SK-MEL-5 (cell line): ENCODE measurements around the genes MPG and NME4.

DNA sequence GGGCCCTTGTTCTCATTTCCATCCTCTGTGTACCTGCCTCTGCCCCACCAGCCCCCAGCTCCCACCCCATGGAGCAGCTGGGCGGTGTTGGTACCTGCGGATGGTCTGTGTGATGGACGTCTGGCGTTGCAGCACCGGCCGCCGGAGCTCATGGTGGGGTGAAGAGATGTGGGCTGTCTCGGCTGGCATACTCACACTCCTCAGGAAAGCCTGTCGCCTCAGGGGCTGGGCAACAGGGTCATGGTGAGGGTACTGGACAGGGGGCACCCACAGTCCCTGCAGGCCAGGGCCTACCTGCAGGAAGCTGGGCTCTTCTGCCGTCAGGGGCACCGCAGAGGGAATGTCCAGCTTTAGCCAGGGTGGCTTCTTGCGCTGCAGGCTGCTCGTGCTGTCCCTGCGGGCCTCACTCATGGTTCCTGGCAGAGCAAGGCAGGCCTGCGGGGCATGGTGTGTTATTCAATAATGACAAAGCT lies 7.8 kb downstream of the RHBDF1 start:
RAMPAGE:
- cytosol, long total RNA = no peak
- long total RNA = no peak
- nucleus, long total RNA = no peak

DNA sequence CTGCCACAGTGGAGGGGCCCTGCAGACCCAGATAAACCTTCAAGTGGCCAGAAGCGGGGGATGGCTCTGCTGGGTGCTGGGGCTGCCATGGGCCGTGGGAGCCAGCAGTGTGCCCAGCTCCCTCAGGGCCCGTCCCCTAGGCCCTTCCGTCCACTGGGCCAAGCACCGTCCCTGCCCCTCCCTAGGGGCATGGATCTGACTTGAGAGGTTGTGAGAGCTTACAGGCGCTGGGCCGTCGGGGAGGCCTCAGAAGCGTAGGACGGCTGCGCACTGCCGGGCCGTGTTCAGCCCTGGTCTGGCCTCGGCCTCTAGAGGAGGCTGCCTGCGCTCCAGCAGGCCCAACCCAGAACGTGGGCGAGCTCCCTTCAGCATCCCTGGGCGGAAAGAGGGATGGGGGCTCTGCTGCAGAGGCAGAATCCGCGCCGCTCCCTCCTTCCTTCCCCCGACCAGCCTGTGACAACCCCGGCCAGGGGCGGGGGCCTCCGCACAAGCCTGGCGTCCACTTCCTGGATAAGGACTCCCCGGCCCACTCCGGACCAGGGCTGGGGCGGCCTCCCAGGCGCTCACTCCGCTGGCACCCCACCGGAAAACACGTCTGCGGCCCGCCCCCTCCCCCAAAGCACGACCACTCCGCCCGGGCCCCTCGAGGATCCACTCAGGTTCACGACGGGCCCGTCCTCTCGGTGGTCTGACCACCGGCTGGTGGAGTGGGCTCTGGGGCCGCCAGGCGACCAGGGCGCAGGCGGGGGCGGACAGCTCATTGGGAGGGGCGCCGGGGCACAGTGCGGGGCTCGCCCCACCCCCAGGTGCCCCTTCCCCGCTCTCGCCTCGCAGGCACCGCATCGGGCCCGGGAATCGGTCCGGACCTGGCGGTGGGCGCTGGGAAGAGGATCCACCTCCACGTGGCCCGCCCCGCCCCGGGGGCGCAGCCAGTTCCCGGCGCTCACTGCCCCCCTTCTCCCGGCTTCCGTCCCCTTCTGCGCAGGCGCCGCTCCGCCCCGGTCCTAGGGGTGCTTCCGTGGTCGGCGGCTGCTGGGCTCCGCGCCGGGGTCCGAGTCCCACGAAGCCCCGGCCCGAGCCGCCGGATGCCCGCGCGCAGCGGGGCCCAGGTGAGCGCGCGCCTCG lies at the start of gene MPG:
TSS of gene MPG (plus strand) at position 1,001 of the 1,125 bp plus-strand sequence.
RAMPAGE:
- cytosol, long total RNA = no peak
- long total RNA = no peak
- nucleus, long total RNA = no peak

GRCh38 chr16:89624-90177 lies 11.7 kb downstream of the MPG start:
RAMPAGE:
- cytosol, long total RNA = no peak
- long total RNA = no peak
- nucleus, long total RNA = no peak

GRCh38 chr16:97874-98713 lies 20.1 kb downstream of the MPG start:
RAMPAGE:
- cytosol, long total RNA = no peak
- long total RNA = no peak
- nucleus, long total RNA = no peak

DNA sequence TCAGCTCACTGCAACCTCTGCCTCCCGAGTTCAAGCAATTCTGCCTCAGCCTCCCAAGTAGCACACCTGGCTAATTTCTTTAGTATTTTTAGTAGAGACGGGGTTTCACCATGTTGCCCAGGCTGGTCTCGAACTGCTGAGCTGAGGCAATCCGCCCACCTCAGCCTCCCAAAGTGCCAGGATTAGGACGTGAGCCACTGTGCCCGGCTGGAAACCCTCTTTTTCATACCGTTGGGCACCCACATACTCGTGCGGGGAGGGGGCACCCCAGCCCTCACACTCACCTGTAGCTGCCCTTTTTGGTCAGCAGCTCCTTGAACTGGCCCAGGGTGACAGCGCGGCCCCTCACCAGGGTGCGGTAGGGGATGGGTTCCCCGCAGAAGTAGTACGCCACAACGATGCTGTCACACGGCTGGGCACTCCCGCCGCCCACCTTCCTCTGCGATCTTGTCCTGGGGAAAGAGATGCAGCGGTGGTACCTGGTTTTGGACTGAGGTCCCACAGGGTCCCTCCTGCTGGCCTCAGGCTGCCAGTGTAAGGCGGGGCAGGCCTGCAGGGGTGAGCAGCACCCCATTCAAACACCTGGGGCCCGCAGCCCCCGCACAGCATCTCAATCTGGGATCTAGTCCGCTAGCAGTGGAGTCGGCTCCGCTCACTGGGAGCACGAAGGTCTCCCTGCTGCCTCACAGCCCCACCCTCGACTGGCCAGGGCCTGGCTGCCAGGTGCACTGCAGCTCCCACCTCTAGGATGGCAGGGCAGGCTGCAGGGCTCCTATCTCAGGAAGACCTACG lies 6.4 kb downstream of the PDIA2 start:
RAMPAGE:
- cytosol, long total RNA = no peak
- long total RNA = no peak
- nucleus, long total RNA = no peak

DNA sequence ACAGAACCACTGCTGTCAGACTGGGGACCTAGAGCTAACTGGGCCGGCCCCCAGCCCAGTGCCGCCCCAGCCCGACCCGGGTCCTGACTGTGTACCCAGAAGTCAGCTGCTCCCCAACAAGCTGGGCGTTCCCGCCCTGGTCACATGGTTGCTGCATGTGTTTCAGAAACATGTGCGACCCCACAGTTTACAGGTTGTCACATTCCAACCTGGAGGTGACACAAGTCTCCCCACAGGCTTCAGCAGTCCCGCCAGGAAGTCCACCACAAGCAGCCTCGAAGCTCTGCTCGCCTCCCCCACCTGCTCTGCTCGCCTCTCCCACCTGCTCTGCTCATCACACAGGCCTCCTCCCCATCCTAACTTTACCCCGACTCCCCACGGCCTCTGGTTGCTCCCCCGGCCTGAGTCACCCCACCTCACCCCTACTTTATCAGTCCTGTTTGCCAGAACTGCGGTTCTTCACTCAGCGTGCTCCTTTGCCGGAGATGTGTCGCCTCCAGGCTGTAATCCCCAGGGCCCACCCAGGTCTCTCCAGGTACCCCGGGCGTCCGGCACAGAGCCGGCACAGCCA lies 933 bp downstream of the MRPL28 start:
RAMPAGE:
- cytosol, long total RNA = no peak
- long total RNA = no peak
- nucleus, long total RNA = no peak

RAMPAGE:
- cytosol, long total RNA = no peak
- long total RNA = no peak
- nucleus, long total RNA = no peak
These were observed 5.0 kb upstream of the PGAP6 start for GRCh38 chr16:386543-387377.

RAMPAGE:
- cytosol, long total RNA = no peak
- long total RNA = no peak
- nucleus, long total RNA = no peak
These were observed 457 bp upstream of the NME4 start for GRCh38 chr16:396602-396882.

DNA sequence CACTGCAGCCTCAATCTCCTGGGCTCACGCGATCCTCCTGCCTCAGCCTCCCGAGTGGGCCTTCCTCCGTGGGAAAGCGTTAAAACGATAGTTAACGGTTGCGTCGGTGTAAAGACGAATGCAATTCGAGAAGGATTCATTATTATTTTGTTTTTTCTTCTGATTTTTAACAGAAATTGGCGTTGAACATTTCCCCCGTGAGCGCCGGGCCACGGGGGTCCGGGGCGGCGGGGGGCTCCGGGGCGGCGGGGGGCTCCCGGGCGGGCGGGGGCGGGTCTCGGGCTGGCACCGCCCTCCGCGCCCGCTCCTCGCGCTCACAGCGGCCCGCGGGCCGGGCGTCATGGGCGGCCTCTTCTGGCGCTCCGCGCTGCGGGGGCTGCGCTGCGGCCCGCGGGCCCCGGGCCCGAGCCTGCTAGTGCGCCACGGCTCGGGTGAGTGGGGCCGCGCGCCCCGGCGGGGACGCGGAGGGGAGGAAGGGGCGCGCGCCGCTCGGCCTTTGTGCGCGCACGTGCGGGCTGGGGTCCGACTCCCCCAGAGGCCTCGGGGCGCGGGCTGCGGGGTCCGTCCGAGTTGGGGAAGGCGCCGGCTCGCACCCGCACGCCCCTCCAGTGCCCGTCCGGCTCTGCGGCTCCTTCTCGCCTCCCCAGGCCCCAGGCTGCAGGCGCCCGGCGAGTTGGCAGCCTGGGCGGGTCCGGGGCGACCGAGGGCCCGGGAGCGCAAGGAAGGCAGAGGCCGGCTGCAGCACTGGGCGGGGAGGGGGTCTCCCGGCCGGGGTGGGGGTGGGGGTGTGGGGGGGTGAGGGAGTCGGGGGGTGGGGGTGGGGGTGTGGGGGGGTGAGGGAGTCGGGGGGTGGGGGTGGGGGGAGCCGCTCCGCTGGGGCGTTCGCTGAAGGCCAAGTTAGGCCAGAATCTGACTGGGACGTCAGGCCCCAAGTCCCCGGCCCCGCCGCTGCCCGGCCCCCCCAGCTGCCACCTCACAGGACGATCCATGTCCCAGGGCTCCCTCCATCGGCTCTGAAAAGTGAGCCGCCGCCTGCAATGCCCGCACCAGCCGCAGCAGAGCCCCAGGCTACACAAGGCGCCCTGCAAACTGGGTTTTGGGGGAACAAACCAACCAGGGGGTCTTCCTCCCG lies at the start of gene NME4:
TSS of gene NME4 (plus strand) at position 317 of the 1,132 bp plus-strand sequence.
RAMPAGE:
- cytosol, long total RNA = start-site peak on the plus strand centred at position 401 of the sequence, 40 bp wide, 320 and 233 reads in 2 replicates
- long total RNA = no peak
- nucleus, long total RNA = no peak

GRCh38 chr16:398015-398597 lies 1.1 kb downstream of the NME4 start:
RAMPAGE:
- cytosol, long total RNA = no peak
- long total RNA = no peak
- nucleus, long total RNA = no peak

RAMPAGE:
- cytosol, long total RNA = no peak
- long total RNA = no peak
- nucleus, long total RNA = no peak
These were observed 2.3 kb upstream of the DECR2 start for GRCh38 chr16:399278-399861.

RAMPAGE:
- cytosol, long total RNA = no peak
- long total RNA = no peak
- nucleus, long total RNA = no peak
These were observed 2.0 kb upstream of the CAPN15 start for GRCh38 chr16:525368-526082.

GRCh38 chr16:629250-630159 lies 1.3 kb upstream of the WFIKKN1 start:
RAMPAGE:
- cytosol, long total RNA = no peak
- long total RNA = no peak
- nucleus, long total RNA = no peak

RAMPAGE:
- cytosol, long total RNA = no peak
- long total RNA = no peak
- nucleus, long total RNA = no peak
These were observed 1.2 kb downstream of the JMJD8 start for GRCh38 chr16:682793-683515.

GRCh38 chr16:714126-714380 lies 865 bp upstream of the METRN start:
RAMPAGE:
- cytosol, long total RNA = no peak
- long total RNA = no peak
- nucleus, long total RNA = no peak

DNA sequence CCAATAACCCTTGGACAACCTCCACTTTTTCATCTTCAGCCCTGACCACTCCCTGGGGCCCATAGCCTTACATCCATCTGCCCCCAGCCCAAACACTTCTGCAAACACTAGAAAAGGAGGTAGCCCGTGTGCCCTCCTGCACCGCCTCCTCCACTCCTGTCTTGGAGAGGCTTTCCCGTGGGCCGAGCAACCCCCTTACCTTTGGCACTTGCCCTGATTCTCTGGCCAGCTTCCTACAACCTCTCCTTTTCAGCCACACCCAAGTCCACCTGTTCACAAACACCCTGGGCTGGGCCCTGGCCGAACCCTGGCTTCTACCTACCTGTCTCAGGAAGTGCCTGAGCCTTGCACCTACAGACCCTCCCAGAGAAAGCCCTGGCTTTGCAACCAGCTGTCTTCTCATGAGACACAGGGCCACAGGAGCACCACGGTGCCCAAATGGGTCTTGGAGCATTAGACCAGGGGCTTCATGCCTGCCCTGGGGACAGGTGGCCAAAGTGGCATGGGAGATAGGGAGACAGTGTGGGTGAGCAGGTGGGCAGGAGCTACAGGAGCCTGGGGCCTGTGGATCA lies 2.0 kb upstream of the ANTKMT start:
RAMPAGE:
- cytosol, long total RNA = no peak
- long total RNA = no peak
- nucleus, long total RNA = no peak

RAMPAGE:
- cytosol, long total RNA = no peak
- long total RNA = no peak
- nucleus, long total RNA = no peak
These were observed 673 bp downstream of the HAGHL start for GRCh38 chr16:727448-728110.

RAMPAGE:
- cytosol, long total RNA = no peak
- long total RNA = no peak
- nucleus, long total RNA = no peak
These were observed 79.3 kb upstream of the GNG13 start for GRCh38 chr16:879934-880162.

GRCh38 chr16:1156247-1157189 lies 3.6 kb downstream of the CACNA1H start:
RAMPAGE:
- cytosol, long total RNA = no peak
- long total RNA = no peak
- nucleus, long total RNA = no peak

RAMPAGE:
- cytosol, long total RNA = no peak
- long total RNA = no peak
- nucleus, long total RNA = no peak
These were observed 7.7 kb downstream of the CACNA1H start for GRCh38 chr16:1160645-1160929.